Lower leg skin (tissue), 2 donors: ENCODE data around the gene GFI1.

DNA sequence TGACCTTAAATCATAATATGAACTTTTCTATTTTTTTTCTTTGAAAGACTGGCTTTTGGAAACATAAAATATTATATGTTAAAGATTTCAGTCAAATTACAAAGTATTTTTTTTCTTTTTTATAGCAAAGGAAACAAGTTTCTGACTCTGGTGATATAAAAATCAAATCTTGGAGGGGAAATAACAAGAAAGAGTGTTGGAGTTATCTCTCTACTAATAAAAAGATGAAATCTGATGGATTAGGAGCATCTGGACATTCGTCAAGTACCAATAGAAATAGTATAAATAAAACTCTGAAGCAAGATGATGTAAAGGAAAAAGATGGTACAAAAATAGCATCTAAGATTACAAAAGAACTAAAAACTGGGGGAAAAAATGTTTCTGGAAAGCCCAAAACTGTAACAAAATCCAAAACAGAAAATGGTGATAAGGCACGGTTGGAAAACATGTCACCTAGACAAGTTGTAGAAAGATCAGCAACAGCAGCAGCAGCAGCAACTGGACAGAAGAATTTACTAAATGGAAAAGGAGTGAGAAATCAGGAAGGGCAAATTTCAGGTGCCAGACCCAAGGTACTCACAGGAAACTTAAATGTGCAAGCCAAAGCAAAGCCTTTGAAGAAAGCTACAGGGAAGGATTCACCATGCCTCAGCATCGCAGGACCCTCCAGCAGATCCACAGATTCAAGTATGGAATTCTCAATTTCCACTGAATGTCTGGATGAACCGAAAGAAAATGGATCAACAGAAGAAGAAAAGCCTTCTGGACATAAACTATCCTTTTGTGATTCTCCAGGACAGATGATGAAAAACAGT lies 40.8 kb upstream of the C1orf146 start:
- PRO-cap: no peak
- RAMPAGE, long total RNA, 2 experiments: no peak in any of the 2 experiments

DNA sequence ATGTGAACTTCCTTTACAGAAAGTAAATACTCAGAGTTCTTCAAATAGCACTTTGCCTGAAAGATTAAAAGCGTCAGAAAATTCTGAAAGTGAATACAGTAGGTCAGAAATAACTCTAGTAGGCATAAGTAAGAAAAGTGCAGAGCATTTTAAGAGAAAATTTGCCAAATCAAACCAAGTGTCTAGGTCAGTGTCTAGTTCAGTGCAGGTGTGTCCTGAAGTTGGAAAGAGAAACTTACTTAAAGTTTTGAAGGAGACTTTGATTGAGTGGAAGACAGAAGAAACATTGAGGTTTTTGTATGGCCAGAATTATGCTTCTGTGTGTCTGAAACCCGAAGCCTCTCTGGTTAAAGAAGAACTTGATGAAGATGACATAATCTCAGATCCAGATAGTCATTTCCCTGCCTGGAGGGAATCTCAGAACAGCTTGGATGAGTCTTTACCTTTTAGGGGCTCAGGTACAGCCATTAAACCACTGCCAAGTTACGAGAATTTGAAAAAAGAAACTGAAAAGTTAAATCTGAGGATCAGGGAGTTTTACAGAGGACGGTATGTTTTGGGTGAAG lies 25.0 kb downstream of the RPAP2 start:
- PRO-cap: no peak
- RAMPAGE, long total RNA, 2 experiments: no peak in any of the 2 experiments

DNA sequence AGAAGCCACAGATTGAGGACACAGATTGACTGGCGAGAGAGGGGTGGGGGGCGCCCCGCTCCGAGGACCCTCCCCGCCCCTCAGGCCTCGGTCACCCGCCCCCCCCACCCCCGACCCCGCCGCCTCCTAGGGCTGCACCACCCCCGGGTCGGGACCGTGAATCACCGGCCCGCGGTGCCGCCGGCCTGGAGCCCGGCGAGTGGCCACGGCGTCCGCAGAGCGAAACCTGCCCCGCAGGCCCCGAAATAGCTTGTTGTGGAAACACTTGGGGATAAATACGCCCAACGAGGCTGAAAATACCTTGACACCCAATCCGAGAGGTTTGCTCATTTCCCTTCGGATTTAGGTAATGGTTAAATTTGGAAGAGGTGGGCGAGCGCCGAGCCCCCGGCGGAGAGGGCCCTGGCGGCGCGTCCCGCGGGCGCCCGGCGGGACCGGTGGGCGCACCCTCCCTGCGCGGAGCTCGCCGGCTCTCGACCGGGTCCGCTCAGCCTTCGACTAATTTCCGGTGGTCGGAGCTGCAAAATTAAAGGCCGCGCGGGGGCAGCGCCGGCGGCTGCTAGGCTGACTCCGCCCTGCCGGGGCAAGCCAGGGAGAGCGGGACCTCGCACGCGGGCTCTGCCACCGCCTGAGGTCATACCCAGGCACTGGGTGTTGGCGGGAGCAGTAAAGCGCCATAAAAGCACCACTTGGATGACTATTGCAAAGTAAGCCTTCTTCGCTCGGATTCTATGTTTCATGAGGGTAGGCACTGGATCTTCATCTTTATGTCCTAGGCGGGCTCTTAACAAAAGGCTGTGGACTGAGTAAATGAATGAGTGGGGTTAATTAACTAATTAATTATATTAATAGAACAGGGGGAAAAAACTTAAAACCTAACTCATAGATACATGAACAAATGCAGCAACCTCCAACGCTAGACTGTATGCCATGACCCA lies at the start of gene GFI1:
GFI1 (minus strand) TSS at position 500 of the 938 bp plus-strand sequence.
- PRO-cap: no peak
- RAMPAGE, long total RNA, 2 experiments: no peak in any of the 2 experiments

DNA sequence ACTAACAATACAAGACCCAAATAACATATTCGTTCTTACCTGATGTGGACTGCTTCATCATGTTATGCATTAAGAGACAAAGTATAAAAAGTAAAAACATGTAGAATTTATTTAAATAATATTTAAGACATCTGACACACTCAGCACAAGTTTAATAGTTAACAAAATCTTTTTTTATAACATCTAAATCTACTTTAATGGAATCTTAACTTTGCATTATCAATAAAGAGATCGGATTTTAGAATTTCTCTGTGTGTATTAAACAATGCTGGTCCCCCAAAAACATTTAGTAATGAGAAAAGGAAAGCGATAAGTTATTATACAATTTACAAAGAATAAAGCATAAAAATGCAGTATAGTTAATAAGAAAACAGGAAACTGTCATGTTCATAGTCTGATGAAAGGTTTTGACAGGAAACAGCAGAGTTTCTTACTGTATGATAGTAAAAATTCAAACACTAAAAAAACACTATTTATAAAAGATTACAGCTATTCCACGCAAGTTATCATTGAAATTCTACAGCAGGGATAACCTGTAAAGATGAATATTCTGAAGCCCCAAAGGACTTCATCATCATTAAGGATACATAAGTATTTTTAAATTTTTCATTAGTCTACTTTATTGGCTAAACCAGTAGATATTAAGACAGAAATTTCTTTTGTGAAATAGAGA lies 49.4 kb upstream of the GFI1 start:
- PRO-cap: no peak
- RAMPAGE, long total RNA, 2 experiments: no peak in any of the 2 experiments

- PRO-cap: no peak
- RAMPAGE, long total RNA, 2 experiments: no peak in any of the 2 experiments
Measured at GRCh38 chr1:92785734-92785853, 686 bp upstream of the EVI5 start.

GRCh38 chr1:92804652-92805293 lies 19.9 kb upstream of the EVI5 start:
- PRO-cap: no peak
- RAMPAGE, long total RNA, 2 experiments: no peak in any of the 2 experiments

DNA sequence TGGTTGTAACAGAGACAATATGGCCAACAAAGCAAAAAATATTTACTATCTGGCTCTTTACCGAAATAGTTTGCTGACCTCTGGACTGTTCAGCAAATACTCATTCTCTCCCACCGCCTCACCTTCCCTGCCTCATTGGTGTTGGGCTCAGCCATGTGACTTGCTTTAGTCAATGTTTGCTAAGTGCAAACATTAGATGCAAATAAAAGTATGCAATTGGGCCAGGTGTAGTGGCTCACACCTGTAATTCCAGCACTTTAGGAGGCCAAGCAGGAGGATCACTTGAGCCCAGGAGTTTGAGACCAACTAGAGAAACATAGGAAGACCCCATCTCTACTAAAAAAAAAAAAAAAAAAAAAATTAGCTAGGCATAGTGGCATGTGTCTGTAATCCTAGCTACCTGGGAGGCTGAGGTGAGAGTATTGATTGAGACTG lies 55.1 kb downstream of the RPL5 start:
- PRO-cap: no peak
- RAMPAGE, long total RNA, 2 experiments: no peak in any of the 2 experiments

- PRO-cap: no peak
- RAMPAGE, long total RNA, 2 experiments: no peak in any of the 2 experiments
Measured at GRCh38 chr1:93078435-93078952, 589 bp upstream of the MTF2 start.

DNA sequence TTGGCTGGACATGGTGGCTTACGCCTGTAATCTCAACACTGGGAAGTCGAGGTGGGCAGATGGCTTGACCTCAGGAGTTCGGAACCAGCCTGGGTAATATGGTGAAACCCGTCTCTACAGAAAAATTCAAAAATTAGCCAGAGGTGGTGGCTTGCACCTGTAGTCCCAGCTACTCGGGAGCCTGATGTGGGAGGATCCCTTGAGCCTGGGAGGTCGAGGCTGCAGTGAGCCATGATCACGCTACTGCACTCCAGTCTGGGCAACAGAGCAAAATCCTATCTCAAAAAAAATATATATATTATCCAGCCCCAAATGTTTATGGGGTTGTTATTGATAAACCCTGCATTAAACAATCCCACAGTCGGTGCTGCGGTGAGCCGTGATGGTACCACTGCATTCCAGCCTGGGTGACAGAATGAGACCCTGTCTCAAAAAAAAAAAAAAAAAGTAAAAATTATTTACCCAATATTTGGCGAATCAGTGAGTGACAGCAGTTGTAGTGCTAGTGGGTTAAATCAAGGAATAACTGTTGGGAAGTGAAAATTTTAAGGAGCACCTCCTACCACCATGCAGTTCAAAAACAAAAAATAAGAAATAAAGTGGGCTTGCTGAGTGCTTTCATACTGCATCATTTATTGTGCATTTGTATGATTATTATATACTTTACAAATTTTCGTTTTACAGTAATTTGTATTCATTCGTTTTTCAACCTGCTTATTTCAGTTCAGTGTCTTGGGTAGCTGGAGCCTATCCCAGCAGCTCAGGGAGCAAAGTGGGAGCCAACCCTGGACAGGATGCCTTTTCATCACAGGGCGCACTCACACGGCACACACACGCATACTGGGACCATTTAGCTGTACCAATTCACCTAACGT lies 21.2 kb downstream of the DR1 start:
- PRO-cap: no peak
- RAMPAGE, long total RNA, 2 experiments: no peak in any of the 2 experiments

DNA sequence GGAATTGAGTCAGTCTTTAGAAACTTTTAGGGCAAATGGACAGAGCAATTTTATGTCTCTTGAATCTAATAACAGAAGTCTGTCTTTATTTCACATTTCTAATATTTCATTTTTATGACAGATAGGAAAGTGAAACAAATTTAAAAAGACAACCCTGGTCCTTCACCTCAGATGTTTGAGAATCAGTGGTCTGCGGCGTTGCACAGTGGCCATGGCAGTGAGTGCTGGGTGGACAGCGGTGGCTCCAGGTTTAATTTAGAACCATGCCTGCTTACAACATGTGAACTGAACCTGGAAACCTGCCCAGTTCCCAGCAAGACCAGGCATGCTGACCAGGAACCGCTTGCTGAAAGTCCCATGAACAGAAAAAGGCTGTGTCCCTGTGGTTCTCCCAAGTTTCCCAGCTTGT lies 88.7 kb downstream of the BCAR3 start:
- PRO-cap: no peak
- RAMPAGE, long total RNA, 2 experiments: no peak in any of the 2 experiments

DNA sequence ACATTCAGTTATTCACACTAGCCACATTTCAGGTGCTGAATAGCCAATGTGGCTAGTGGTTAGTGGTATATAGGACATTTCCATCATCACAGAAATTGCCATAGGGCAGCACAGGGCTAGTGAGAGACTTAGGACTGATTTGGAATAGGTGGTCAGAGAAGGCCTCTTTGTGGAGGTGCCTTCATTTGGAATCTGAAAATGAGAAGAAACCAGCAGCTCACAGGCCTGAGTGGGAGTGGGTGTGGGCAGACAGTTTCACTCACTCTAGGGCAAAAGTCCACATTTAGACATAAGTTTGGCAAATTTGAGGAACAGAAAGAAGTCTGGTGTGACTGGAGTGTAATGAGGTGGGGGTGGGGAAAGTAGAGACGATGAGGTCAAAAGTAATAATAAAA lies 22.3 kb upstream of the BCAR3 start:
- PRO-cap: no peak
- RAMPAGE, long total RNA, 2 experiments: no peak in any of the 2 experiments

- PRO-cap: bidirectional peak, plus-strand start at chr1:93847878, minus-strand start at chr1:93847585; bidirectional peak, plus-strand start at chr1:93848107, minus-strand start at chr1:93848184
- RAMPAGE, long total RNA, 2 experiments: no peak in any of the 2 experiments
Measured at GRCh38 chr1:93847722-93848590, 31.1 kb downstream of the DNTTIP2 start.

GRCh38 chr1:93904109-93904634 lies 5.1 kb downstream of the GCLM start:
- PRO-cap: no peak
- RAMPAGE, long total RNA, 2 experiments: no peak in any of the 2 experiments

- PRO-cap: no peak
- RAMPAGE, long total RNA, 2 experiments: no peak in any of the 2 experiments
Measured at GRCh38 chr1:93993054-93993538, 83.9 kb upstream of the GCLM start.

DNA sequence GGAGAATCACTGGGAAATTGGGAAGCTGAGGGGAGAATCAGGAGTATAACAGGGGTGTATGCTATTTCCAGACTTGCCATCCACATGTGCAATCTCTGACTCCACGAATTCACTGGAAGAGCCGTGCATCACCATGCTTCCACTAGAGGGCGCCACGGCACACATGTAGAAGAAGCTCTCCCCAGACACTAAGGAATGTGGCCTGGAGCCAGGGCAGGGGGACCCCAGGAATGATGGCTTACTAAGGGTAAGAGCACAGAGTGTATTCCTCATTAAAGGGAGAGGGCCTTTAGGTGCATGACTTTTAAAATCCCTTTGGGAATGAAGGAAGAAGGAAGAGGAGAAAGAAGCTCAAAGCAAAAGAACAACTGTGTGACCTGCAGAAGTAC lies 81.4 kb downstream of the ABCA4 start:
- PRO-cap: no peak
- RAMPAGE, long total RNA, 2 experiments: no peak in any of the 2 experiments

- PRO-cap: no peak
- RAMPAGE, long total RNA, 2 experiments: no peak in any of the 2 experiments
Measured at GRCh38 chr1:94045220-94046070, 75.5 kb downstream of the ABCA4 start.

DNA sequence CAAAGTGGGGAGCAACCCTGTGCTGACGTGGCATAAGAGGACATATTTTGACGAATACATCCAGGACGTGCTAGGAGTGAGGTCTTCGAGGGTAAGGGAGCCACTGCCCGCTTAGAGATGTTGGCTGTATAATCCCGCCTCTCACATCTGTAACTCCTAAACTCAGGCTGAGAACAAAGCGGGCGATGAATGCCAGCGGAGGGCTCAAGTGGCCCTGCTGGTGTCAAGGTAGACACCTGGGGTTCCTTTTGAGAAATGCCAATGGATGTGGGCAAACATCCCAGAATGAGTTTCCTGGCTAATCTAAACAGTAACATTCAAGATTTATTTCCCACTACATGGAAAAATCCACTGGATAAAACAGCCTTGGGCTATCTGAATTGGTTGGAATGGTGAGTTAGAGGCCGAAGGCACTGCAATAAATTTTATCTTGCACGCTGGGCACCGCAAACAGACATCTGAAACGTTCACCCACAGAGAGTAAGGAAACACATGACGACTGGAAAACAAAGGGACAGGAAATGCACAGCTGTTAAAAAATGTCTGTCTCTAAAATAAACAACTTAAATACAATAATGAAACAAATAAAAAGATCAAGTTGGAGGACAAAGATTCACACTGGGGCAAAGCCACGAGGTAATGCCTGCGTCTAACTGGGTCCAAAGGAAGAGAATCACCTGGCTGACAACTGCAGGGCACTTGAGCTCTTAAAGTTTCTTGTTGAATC lies 51.4 kb downstream of the ABCA4 start:
- PRO-cap: no peak
- RAMPAGE, long total RNA, 2 experiments: no peak in any of the 2 experiments

GRCh38 chr1:94233883-94234338 lies 3.5 kb downstream of the ARHGAP29 start:
- PRO-cap: no peak
- RAMPAGE, long total RNA, 2 experiments: start-site peak on the minus strand in 1 of 2 experiments, at chr1:94233996-94234217 at its widest, 9 reads per replicate

GRCh38 chr1:94236155-94236741 lies 1.1 kb downstream of the ARHGAP29 start:
- PRO-cap: no peak
- RAMPAGE, long total RNA, 2 experiments: no peak in any of the 2 experiments

GRCh38 chr1:94246097-94246338 lies 8.6 kb upstream of the ARHGAP29 start:
- PRO-cap: no peak
- RAMPAGE, long total RNA, 2 experiments: no peak in any of the 2 experiments